Ileum (tissue), 1 donor: ENCODE measurements around a stretch of chr6.

DNA sequence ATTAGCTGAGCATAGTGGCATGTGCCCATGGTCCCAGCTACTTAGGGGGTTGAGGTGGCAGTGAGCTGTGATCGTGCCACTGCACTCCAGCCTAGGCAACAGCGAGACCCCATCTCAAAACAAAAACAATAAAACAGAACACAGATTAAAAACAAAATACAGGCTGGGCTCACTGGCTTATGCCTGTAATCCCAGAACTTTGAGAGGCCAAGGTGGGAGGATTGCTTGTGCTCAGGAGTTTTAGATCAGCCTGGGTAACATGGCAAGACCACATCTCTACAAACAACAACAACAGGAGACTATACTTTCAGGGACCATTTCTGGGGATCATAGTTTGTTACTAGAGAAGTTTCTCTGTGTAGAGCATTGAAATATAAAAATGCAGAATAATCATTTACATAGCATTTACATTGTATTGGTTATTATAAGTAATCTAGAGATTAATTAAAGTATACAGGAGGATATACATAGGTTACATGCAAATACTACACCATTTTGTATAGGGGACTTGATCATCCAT is 62.7 kb upstream of the MFSD4B start:
- PRO-cap = no peak

DNA sequence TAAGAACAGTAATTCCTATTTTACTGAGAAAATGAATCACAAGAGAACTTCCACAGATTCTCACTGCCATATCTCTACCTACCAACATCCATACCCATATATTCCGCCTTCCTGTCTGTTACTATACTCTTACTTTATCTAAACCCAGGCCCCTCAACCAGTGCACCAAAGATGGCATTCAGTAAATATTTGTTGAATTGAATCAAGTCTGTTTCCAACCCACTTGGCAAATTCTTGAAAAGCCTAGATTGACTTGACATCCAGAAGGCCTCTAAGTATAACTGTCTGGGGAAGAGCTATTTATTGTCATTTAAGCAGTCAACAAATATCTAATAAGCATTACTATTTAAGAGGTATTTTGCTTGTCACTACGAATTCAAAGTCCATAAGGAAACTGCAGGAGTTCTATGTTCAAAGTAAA is 86.9 kb downstream of the MFSD4B start:
- PRO-cap = no peak

DNA sequence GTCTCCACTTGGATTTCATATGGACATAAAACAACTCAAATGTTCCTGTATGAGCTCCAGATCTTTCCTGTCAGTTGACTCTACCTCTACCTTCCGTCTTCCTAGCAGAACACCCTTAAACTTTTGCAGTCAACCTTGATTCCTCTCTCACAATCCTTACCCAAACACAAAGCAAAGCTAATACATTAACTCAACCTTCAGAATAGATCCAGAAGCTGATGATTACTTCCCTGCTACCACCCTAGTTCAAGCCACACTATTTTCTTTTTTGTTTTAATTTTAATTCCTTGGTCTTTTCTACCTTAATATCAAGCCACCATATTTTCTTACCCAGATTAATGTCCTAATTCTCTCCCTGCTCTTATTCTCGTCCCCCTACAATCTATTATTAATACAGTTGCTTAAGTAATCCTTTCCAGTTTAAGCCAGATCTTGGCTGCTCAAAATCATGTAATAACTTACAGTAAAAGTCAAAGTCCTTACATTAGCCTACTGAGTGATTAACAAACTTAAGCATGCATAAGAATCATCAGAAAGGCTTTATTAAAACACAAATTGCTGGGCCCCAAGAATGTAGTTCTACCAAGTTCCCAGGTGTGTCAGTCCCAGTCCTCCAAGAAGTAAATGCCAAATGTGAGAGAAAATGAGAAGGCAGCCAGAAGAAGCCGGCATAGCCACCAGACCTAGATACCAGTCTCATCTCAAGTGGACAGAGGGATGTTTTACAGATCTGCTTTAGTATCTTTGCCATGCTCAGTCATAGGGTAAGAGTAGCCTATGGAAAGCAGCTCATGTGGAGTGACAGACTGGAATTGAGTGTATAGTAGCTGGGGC is 68.2 kb downstream of the REV3L start:
- PRO-cap = no peak

DNA sequence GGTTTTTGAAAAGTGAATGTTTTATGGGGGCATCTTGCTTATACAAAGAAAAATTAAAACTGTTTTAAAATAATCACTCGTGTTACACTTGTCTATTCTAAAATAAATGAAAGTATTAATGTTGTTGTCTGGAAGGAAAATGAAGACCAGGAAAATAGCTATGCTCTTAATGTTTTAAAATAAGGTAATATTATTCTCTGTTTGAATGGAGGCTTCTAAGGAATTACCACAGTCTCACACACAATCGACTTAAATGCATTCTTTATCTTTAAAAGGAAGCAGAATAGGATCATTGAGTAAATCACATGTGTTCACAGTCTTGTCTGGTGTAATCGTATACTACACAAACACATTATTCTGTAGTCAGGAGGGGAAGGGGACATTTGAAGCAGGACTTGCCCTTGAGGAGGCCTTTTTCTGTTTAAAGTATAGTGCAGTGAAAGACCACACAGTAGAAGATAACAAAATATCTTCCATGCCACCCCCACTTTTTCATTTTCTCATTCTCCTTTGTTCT is 20.6 kb upstream of the REV3L start:
- PRO-cap = no peak

- PRO-cap = no peak
These were observed 16.2 kb downstream of the TRAF3IP2 start for GRCh38 chr6:111589274-111590068.

GRCh38 chr6:111615044-111615582 is 9.4 kb upstream of the TRAF3IP2 start:
- PRO-cap = no peak

DNA sequence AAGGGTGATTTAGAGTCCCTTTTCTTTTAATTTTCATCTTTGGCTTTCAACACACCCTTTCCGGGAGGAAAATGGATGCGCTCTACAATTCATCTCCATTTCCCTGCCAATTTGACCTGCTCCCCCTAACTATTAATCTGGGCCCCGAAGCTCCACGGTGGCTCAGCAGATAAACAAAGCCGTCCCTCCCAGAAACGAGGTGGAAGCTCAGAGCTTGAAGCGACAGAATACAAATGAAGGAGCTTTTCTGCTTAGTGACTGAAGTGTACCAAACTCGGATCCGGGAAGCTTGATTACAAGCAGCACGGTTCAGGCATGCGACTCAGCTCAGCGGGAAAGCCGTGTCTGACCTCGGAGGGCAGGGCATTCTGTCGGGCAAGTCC is 80.4 kb upstream of the TRAF3IP2 start:
- PRO-cap = no peak

- PRO-cap = no peak
These were observed 80.9 kb upstream of the TRAF3IP2 start for GRCh38 chr6:111686497-111687118.

GRCh38 chr6:111687637-111688223 is 82.1 kb upstream of the TRAF3IP2 start:
- PRO-cap = no peak

DNA sequence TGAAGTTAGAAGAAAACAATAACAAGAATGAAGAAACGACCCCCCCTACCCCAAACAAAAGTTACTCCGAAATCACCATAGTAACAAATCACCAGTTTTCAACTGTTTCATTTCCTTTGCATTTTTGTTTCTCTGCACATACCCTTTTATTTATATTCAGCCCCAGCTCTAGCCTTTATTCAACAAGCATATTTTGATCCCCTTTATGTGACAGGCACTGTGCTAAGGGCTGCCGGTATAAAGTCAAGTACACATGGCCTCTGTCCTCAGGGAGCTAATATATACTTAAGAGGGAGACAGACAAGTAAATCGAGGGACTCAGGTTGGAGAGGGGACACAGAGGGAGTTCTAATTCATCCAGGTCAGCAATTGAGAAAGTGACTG is 129.0 kb upstream of the TRAF3IP2 start:
- PRO-cap = no peak

- PRO-cap = no peak
These were observed 113.0 kb downstream of the FYN start for GRCh38 chr6:111760044-111760901.

GRCh38 chr6:111794841-111795285 is 78.4 kb downstream of the FYN start:
- PRO-cap = no peak

- PRO-cap = no peak
These were observed 73.6 kb downstream of the FYN start for GRCh38 chr6:111799530-111800179.

DNA sequence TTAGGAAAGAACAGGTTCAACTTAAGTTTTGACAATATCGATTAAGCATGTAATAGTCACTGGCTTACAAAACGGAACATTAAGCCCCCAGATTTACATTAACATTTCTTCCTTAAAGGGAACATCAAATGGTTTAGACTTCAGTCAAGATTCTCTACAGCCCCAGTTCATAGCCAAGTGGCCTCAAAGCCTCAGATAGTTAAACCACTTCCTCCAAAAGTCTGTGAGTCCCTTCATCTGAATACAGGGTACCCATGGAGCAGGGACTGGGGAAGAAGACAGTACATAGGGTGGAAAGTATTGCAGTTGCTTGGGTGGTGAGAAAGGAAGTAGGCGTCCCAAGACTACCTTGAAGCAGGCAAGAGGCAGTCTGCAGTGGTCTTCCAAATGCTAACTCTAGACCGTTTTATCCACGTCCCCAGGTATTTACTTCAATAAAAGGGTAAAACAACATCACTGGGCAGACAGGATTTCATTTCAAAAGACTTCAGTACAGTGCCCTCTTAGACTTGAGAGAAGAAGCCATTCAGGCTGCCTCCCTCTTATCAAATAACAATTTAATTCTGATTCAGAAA is 2.1 kb downstream of the FYN start:
- PRO-cap = no peak

- PRO-cap = no peak
These were observed 15.8 kb upstream of the FYN start for GRCh38 chr6:111888684-111889791.

GRCh38 chr6:111972873-111973840 is 80.7 kb upstream of the CCN6 start:
- PRO-cap = unidirectional peak, plus-strand start at chr6:111973349

DNA sequence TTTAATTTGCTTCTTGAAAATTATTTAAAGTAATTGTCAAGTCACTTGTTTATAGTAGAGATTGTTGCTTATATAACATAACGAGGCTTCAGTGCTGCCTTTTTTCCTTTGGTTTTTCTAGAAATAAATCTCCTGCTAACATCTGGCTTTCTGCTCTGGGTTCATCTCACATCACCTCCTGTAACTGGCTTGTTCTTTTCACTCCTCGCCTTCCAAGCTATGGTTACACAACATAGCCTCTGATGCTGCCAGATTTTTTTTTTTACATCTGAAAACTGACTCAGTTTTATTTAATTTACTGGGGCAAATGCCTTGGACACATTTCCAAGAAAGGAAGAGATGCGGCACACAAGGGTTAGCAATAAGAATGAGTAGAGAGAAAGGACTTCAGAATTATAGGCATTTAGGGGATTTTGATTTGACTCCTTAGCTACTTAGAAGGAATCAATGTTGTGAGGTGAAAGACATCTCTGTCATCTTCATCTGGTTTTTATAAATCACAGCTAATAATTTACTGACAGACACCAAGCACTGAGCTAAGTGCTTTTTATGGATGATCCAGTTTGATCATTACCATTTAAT is 31.3 kb downstream of the LAMA4 start:
- PRO-cap = no peak

- PRO-cap = no peak
These were observed 21.5 kb downstream of the LAMA4 start for GRCh38 chr6:112232571-112233473.

DNA sequence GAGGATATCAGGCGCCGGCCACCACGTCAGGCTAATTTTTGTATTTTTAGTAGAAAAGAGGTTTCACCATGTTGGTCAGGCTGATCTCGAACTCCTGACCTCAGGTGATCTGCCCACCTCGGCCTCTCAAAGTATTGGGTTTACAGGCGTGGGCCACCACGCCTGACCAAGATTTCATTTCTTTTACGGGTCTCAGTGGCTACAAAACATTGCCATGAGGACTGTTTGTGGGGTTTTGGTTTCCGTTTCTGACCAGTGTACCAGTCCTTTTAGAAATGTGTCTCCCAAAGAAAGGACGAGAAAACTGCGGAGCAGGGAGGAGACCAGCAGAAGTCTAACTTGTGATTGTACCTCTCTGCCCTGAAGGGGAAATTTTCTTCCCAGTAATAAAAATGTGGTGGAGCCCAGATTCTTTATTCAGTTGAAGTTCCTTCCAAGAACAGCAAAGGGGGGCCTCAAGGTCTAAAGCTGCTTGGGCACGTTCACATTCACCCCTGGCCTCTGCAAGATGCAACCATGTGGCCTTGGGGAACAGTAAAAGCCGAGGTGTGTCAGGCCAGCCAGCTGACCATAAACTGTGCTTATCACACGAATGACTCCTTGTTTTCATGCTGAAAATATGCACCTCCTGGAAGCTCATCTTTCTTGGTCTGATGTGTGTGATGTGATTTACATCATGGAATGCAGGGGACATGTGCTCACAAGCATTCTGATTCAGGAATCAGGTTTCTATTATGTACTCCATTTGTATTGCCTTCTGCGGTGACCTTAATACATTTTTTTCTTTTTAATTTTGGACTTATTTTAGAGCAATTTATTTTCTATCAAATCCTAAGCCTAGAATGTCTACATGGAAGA is 211.7 kb upstream of the MARCKS start:
- PRO-cap = no peak

- PRO-cap = no peak
These were observed 207.2 kb upstream of the MARCKS start for GRCh38 chr6:113649639-113650550.